NB4 (cell line): ENCODE results near the genes SATB2 and KCTD18.

DNA sequence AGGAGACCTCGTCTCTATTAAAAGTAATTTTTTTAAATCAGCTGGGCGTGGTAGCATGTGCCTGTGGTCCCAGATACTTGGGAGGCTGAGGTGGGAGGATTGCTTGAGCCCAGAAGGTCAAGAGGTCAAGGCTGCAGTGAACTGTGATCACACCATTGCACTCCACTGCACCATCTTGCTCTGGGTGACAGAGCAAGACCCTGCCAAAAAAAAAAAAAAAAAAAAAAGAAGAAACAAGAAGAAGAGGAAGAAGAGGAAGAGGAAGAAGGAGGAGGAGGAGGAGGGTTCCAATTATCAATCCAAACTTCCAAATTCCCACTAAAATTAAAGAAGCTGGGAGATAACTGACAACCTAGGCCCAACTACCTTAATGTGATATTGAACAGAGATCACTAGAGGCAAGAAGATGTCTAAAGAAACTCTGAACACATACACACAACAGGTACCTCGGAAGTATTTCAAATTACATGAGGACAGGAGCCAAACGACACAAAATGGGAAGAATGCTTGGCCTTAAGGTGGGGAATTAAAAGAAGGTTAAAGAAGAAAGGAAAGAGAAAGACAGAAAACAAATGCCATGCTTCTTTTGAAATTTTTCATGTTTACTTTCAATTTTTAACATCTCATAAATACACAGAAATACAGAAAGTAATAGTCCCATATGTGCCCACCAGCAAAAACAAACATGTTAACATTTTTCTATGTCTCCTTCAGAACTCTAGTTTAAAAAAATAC lies 157.4 kb downstream of the ANKRD44 start:
- RRBS: no CpG with 5 or more reads among the region's 4 CpGs

- RRBS: no CpG with 5 or more reads among the region's 4 CpGs
Measured at GRCh38 chr2:197211857-197212217, 98.7 kb downstream of the ANKRD44 start.

DNA sequence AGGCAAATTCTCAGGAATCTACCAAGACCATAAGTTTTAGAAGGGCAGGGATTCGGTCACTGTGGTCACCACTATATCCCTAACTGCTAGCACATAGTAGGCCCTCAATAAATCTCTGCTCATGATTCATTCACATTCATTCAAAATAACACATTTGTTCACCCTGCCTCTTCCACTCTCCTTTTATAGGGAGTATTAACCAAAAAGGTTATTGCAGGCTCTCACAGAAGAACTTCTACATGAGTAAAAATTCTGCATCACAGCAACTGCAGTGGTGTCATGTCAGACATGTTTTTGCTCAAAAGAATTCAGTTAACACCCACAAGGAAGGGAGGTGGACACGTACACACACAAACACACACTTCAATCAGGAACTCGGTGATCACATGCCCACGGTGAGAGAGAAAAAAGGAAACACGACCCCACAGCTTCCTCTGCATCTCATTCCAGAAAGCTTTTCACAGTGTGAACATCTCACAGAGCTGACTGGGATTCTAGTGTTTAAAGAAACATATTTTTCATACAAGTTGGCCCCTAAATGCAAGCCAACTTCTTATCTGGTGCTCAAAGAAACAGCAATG lies 98.0 kb downstream of the ANKRD44 start:
- RRBS: no CpG with 5 or more reads among the region's 5 CpGs

GRCh38 chr2:197261801-197262269 lies 48.7 kb downstream of the ANKRD44 start:
- RRBS: no CpG with 5 or more reads among the region's 6 CpGs

GRCh38 chr2:197328555-197328891 lies 17.9 kb upstream of the ANKRD44 start:
- RRBS: no CpG with 5 or more reads among the region's 4 CpGs

DNA sequence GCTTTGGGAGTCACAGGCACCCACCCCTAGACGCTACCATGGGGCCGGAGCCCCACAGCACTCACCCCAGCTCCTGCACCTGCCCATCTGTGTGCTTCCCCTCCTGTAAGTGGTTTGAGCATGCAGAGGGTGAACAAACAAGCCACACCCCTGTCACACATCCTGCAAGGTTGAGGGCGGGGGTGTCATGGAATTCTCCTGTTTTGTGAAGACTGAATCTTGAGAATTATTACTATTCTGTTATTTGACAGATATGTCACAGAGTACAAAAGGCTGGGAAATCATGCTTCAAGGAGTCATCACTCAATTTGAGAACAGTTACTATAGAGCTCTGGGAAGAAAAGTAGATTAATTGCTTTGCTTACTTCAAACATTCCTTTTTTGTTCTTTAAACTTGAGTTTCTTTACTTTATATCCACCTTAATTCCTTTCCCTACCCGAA lies 60.8 kb downstream of the RFTN2 start:
- RRBS: no CpG with 5 or more reads among the region's 4 CpGs

DNA sequence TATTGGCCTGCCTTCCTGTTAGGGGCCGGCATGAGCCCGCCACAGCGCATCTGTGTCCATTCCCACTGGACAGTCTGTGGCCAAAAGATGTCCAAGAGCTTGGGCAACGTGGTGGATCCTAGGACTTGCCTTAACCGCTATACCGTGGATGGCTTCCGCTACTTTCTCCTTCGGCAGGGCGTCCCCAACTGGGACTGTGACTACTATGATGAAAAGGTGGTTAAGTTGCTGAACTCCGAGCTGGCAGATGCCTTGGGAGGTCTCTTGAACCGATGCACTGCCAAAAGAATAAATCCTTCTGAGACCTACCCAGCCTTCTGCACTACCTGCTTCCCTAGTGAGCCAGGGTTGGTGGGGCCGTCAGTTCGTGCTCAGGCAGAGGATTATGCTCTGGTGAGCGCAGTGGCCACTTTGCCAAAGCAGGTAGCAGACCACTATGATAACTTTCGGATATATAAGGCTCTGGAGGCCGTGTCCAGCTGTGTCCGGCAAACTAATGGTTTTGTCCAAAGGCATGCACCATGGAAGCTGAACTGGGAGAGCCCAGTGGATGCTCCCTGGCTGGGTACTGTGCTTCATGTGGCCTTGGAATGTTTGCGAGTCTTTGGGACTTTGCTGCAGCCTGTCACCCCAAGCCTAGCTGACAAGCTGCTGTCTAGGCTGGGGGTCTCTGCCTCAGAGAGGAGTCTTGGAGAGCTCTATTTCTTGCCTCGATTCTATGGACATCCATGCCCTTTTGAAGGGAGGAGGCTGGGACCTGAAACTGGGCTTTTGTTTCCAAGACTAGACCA lies 1.4 kb downstream of the MARS2 start:
- RRBS: no CpG with 5 or more reads among the region's 19 CpGs

GRCh38 chr2:198494909-198495362 lies 690.5 kb downstream of the PLCL1 start:
- RRBS: no CpG with 5 or more reads among the region's 1 CpG

GRCh38 chr2:199455394-199456706 lies 1.9 kb downstream of the SATB2 start:
- RRBS: 1% methylated on average over 35 of the region's 75 CpGs

DNA sequence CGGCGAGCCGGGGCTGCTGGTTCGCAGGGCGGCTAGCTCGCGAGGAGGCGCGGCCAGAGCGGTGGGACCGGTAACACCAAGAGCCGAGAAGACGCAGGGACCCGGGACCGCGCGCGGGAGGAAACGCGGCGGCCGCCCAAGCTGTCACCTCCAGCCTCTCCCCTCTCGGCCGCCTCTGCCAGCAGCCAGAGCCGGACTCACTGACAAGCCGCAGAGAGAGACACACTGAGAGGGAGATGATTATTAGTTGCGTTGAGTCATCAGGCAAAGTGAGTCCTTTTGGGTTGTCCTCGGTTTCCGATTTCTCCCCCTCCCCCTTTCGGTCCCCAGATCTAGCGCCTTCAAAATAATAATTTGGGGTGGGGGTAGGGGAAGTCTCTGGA lies at the start of gene SATB2:
TSS of gene SATB2 (minus strand) at position 199 of the 383 bp plus-strand sequence.
- RRBS: under 1% methylated on average over 21 of the region's 31 CpGs

- RRBS: no CpG with 5 or more reads among the region's 4 CpGs
Measured at GRCh38 chr2:200199874-200200434, 106.5 kb upstream of the SPATS2L start.

GRCh38 chr2:200221061-200221589 lies 85.4 kb upstream of the SPATS2L start:
- RRBS: no CpG with 5 or more reads among the region's 2 CpGs

- RRBS: under 1% methylated on average over 53 of the region's 79 CpGs
Measured at GRCh38 chr2:200509569-200510384, at the start of gene KCTD18. Gene KCTD18, minus strand, starts transcription at chr2:200510068.

- RRBS: no CpG with 5 or more reads among the region's 19 CpGs
Measured at GRCh38 chr2:200712975-200713888, 98.5 kb upstream of the BZW1 start.

- RRBS: no CpG with 5 or more reads among the region's 3 CpGs
Measured at GRCh38 chr2:200765363-200766080, 46.2 kb upstream of the BZW1 start.

- RRBS: no CpG with 5 or more reads among the region's 8 CpGs
Measured at GRCh38 chr2:200797177-200797833, 14.4 kb upstream of the BZW1 start.

- RRBS: no CpG with 5 or more reads among the region's 10 CpGs
Measured at GRCh38 chr2:200810304-200811166, 1.2 kb upstream of the BZW1 start.

GRCh38 chr2:200830578-200830943 lies 18.9 kb downstream of the BZW1 start:
- RRBS: no CpG with 5 or more reads among the region's 9 CpGs

DNA sequence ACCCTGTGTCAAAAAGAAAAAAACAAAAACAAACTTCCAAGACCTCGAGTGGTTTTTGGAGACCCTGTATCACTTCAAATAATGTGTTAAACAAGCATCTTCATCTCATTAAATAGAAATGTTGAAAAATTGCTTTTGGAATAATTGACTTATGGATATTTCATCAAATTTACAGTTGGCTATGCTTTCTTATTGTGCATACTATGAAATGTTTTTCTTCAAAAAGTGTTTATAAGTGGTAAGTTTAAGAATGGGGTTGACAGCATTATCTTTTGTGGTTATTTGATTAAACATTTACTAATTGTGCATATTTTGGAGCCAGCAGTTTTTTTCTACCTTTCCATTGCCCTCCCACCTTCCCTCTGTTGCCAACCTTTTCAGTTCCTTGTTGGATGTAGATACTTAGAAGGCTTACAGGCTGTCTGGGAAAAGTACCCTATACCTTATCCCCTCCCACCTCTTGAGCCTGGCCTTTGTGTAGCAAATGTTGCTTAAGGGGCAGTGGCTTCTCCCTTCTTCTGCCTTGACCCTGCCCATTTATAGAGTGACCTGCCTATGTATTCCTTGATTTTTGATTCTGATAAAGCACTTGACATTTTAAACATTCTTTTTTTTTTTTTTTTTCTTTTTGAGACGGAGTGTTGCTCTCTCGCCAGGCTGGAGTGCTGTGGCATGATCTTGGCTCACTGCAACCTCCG lies 1.3 kb downstream of the NIF3L1 start:
- RRBS: no CpG with 5 or more reads among the region's 4 CpGs